GM06990 (cell line): ENCODE results near the gene PCSK5.

DNA sequence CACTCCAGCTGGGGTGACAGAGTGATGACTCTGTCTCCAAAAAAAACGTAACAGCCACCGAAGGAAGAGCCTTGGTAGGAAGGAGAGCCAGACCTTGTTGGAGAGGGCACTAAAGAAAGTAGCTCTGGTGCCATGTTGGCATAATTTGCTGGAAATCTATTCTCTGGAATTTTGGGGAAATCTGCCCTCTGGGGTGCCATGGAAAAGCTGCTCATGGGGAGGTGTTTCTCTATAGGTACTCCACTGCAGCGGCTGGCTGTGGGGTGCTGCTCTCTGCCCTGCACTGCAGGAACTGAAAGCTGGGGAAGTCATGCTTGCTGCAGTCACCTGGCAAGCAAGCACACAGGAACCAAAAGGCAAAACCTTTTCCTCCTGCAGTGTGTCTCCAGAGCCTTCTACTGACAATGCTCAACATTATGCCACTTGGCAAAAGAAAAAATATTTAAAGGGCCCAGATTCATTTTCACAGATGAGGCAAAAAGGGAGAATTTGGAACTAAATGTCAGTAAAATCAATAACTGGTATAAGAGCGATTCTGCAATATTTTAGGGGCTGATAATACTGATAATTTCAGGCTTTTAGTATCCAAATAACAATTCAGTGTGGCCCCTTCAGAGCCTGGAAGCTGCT is 25.8 kb upstream of the CARNMT1 start:
- RRBS: no CpG with 5 or more reads among the region's 4 CpGs

DNA sequence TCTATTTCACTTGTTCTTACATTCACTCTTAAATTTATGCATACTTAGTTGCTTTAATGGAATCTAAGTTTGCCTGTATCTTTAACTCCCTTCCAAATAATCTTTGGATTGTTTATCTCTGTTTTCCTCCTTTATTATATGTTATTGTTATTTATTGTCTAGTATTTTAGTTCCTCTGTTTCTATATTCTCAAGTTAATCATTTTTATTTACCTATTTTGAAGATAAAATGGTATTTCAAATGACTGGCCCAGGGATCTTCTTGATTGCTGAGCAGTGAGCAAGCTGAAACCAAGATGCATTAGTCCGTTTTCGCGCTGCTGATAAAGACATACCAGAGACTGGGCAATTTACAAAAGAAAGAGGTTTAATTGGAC is 94.7 kb downstream of the OSTF1 start:
- RRBS: no CpG with 5 or more reads among the region's 3 CpGs

DNA sequence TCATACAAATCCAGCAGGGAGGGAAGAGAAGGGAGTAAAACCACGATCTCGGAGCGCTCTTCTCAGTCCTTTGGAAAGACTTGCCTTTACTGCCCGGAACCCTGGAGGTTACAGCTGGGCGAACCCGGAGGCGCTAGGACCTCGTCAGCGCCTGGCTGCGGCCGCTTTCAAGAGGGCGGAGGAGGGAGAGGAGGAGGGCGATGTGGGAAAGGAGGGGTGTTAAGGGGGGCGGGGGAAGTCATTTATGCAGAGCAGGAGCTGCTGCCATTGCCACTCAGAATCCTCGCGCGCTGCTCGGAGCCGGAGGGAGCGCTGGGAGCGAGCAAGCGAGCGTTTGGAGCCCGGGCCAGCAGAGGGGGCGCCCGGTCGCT is at the start of gene PCSK5:
Gene PCSK5 (plus strand): TSS at position 270 of the 371 bp plus-strand sequence.
- RRBS: 7% methylated on average over 8 of the region's 27 CpGs

DNA sequence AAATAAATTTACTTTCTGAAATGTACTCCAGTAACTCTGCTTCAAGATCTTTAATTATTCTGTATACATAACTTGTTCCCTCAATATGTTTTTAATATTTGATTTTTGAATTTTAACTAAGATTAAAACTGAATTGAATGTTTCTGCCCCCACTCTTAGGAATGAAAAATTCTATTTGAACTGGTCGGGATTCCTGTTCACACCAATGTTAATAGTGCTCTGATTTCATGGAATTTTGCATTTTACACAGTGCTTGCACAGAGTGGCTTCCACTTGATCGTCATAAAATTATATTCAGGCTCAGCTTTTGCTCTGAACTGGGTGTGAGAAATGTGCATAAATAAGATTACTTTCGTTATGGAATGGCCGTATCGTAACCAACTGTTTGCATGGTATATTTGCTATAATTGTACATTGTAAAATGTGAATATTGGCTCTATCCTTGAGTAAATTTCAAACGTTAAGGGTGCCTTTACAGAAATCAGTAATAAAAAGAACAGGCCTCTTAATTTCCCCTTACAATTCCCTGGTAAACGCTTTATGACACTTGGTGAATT is 240.9 kb downstream of the RFK start:
- RRBS: no CpG with 5 or more reads among the region's 7 CpGs

DNA sequence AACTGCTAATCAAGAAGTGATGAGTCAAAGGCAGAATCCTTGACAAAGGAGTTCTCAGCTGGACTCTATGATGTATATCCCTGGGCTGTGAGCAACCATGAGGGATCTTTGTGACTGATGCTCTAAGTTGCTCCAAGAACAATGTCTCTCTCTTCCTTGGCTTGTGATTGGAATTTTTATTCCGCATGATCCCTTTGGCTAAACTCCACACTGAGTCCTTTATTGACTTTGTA is 20.8 kb downstream of the RFK start:
- RRBS: no CpG with 5 or more reads among the region's 1 CpG

- RRBS: no CpG with 5 or more reads among the region's 10 CpGs
Observed at GRCh38 chr9:76395392-76395847, 1.2 kb upstream of the RFK start.

- RRBS: no CpG with 5 or more reads among the region's 7 CpGs
Observed at GRCh38 chr9:76516340-76516771, 57.4 kb downstream of the GCNT1 start.

DNA sequence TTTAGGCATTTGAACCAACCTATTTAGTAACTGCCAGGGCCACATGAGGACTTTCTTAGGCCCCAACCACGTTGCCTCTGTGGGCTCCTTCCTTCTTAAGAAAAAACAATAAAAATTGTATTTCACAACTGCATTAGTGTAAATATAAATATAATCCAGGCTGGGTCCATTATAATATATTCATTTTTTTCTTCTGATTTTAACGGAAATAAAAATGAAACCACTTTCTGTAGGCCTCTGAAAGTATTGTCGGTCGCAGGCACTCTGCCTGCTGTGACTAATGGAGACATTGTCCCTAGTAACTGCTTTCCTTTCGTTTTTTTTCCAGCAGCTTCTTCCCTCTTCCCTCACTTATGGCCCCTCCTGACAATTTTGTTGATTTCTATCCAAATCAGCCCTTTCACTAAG is 71.7 kb downstream of the GCNT1 start:
- RRBS: no CpG with 5 or more reads among the region's 5 CpGs

- RRBS: no CpG with 5 or more reads among the region's 4 CpGs
Observed at GRCh38 chr9:76651171-76651621, 192.2 kb downstream of the GCNT1 start.

- RRBS: 69% methylated on average over 2 of the region's 18 CpGs
Observed at GRCh38 chr9:76677202-76678083, 218.5 kb downstream of the GCNT1 start.

- RRBS: no CpG with 5 or more reads among the region's 12 CpGs
Observed at GRCh38 chr9:77178536-77178965, 1.2 kb downstream of the VPS13A start.

DNA sequence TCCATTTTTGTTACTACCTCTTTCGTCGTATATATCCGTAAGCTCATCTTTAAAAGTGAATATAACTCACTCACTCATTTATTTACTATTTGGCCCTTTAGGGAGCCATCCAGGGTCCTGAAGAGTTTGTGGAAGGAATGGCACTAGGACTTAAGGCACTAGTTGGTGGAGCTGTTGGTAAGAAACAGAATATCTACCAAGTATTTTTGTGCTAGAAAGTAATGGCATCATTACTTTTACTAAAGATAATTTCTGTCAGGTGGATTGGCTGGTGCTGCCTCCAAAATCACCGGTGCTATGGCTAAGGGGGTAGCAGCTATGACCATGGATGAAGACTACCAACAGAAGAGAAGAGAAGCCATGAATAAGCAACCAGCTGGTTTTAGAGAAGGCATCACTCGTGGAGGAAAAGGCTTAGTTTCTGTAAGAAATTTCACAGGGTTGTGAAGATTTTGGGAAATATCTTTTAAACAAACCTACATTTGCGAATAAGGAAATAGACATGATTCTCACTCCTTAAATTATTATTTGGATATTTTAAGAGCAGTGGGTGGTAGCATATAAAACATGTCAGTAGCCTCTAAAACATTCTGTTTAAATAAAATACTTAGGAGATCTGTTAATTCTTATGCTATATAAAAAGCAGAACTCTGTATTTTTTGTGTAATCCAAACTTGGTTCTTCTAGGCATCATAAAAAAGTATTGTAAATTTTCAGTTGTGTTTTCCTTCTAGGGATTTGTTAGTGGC is 193.0 kb downstream of the VPS13A start:
- RRBS: no CpG with 5 or more reads among the region's 6 CpGs

GRCh38 chr9:77829344-77829785 is 181.2 kb upstream of the GNA14 start:
- RRBS: no CpG with 5 or more reads among the region's 4 CpGs

GRCh38 chr9:77879566-77880062 is 152.0 kb downstream of the GNAQ start:
- RRBS: no CpG with 5 or more reads among the region's 5 CpGs

DNA sequence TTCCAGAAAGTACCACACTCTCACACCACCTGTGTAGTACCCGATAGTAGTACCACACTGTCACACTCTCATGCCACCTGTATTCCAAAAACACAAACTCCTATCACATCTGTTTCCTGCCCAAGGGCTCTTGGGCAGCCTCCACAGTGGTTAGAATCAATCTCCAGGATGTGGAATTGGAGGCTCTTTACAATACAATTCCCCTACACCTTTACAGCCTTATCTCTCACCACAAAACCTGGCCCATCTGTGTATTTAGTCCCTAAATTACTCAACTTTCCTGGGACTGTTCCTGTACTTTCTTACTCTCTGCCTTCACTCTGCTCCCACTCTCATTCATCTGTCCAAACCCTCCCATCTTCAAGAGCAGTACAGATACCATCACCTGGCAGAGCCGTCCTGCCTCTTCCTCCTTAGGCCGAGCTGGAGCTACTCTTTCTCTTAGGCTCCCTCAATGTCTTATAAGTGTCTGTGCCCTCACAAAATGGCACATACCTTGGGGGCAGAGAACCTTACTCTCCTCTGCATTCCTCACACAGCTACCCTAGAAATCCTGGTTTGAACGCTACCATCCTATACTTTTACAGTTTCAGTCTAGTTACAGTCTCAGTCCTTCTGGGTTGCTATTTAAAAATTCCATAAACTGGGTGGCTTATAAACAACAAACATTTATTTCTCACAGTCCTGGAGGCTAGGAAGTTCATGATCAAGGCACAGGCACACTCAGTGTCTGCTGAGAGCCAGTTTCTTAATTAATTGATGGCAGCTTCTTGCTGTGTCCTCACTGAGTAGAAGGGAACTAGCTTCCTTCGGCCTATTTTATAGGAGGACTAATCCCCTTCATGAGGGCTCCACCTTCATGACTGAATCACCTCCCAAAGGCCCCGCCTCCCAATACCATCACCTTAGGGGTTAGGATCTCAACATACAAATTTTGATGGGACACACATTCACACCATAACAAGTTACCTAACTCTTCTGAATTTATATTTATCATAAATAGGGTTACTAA is 130.2 kb downstream of the GNAQ start:
- RRBS: no CpG with 5 or more reads among the region's 6 CpGs

- RRBS: no CpG with 5 or more reads among the region's 2 CpGs
Observed at GRCh38 chr9:77908333-77908869, 123.2 kb downstream of the GNAQ start.

- RRBS: no CpG with 5 or more reads among the region's 5 CpGs
Observed at GRCh38 chr9:77909295-77909725, 122.3 kb downstream of the GNAQ start.

DNA sequence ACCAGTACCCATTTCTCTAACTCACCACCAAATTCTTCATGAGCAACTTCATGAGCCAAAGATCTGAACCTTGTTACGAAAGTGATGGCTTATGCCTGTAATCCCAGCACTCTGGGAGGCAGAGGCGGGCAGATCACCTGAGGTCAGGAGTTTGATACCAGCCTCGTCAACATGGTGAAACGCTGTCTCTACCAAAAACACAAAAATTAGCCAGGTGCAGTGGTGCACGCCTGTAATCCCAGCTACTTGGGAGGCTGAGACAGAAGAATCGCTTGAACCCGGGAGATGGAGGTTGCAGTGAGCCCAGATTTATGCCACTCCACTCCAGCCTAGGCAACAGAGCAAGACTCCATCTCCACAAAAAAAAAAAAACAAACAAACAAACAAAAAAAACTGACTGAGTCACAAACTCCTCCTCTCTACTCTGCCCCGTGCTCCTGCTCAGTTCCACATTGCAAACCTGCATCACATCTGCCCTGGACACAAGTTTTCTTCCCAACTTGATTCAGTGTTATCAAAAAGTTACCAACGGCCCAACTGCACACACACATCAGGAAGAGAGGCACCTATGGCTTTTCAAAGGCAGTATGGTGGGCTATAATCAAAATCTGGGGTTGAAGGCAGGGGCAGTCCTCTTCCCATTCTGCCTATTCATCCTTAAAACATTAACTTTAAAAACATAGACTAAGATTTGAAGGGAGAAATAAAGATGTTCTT is 61.6 kb downstream of the GNAQ start:
- RRBS: no CpG with 5 or more reads among the region's 9 CpGs

DNA sequence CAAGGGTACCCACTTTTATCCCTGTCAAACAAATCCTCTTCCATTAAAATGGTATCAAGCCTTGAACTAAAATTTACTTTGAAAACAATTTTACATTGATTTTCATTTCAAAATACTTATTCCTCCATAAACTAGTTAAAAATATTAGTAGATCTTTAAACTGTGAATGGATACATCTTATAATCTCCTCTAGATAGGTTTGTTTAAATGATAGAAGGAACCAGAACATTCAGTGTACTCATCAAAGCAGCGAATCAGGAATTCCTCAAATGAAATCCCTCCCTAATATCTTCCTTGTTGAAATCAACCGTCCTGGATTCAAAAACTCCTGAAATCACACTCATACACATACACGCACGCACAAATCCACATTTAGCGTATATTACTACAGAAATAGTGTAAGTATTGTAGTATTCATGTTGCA is 3.1 kb downstream of the GNAQ start:
- RRBS: no CpG with 5 or more reads among the region's 5 CpGs

GRCh38 chr9:78358225-78358935 is 61.5 kb downstream of the PSAT1 start:
- RRBS: 100% methylated on average over 4 of the region's 18 CpGs